Omental fat pad (tissue), 4 donors: ENCODE measurements around a stretch of chr6.

GRCh38 chr6:169620380-169620647, 81.5 kb downstream of the WDR27 start:
- PRO-cap: no peak
- RAMPAGE, long total RNA, 4 experiments: no peak in any of the 4 experiments

DNA sequence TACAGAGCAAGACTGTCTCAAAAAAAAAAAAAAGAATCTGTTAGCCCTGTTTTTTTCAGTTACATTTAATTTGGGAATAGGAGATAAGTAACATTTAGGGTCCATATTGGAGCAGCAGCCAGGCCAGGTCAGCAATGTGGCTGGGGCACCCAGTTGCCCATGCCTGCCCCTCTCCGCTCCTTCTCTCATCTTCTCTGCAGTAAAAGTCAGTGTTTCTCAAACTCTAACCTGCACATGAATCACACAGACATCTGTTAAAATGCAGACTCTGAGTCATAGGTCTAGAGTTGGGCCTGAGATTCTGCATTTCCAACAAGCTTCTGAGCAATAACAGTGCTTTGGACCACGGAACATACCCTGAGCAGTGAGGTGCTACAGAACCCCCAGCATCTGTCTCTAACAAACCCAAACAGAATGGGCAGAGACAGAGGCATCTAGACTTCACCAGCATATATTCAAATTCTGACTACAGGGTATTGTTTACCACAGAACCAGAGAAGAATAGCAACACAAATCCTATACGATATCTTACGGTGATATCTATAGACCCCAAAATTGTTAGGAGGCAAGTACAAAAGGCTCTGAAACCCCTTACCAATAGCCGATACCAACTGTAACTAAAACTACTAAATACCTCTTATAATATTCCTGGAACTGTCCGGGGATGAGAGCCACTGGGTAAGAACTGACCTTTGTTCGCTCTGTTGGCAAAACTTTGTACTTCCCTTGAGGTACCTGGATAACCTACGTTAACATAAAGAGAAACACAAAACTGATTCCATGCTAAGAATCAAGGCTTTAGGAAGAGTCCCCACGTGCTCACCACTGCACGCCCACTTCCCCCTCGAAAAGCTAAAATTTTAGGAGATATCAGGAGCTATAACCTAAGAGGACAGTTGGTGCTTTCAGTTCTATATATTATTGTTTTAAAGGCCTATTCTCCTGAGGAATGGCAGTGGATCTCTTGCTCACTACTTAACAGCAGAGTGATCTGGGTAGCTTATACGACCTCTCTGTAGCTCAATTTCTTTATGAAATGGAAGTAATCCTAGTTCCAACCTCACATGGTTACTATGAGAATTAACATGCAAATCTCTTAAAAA, 9.8 kb downstream of the PHF10 start:
- PRO-cap: no peak
- RAMPAGE, long total RNA, 4 experiments: no peak in any of the 4 experiments

- PRO-cap: no peak
- RAMPAGE, long total RNA, 4 experiments: no peak in any of the 4 experiments
Measured at GRCh38 chr6:169766919-169767967, 15.8 kb downstream of the ERMARD start.

- PRO-cap: no peak
- RAMPAGE, long total RNA, 4 experiments: no peak in any of the 4 experiments
Measured at GRCh38 chr6:169831615-169832135, 80.3 kb downstream of the ERMARD start.

DNA sequence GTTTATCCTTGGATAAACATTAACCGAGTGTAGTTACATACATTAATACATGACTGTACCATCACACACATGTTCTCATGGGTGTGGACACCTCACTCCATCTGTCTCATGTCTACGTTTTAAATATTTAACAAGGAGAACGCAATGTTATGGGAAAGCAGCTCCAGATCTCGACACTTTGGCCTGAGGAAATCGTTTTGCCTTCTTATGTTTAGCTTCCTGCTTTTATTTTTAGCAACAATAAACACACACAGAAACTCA, 110.7 kb downstream of the ERMARD start:
- PRO-cap: no peak
- RAMPAGE, long total RNA, 4 experiments: no peak in any of the 4 experiments

GRCh38 chr6:170235022-170235531, 55.8 kb downstream of the DLL1 start:
- PRO-cap: no peak
- RAMPAGE, long total RNA, 4 experiments: no peak in any of the 4 experiments

GRCh38 chr6:170286407-170287373, 4.2 kb downstream of the DLL1 start:
- PRO-cap: no peak
- RAMPAGE, long total RNA, 4 experiments: no peak in any of the 4 experiments

GRCh38 chr6:170287499-170288094, 3.3 kb downstream of the DLL1 start:
- PRO-cap: no peak
- RAMPAGE, long total RNA, 4 experiments: no peak in any of the 4 experiments

- PRO-cap: no peak
- RAMPAGE, long total RNA, 4 experiments: no peak in any of the 4 experiments
Measured at GRCh38 chr6:170288137-170288793, 2.6 kb downstream of the DLL1 start.

DNA sequence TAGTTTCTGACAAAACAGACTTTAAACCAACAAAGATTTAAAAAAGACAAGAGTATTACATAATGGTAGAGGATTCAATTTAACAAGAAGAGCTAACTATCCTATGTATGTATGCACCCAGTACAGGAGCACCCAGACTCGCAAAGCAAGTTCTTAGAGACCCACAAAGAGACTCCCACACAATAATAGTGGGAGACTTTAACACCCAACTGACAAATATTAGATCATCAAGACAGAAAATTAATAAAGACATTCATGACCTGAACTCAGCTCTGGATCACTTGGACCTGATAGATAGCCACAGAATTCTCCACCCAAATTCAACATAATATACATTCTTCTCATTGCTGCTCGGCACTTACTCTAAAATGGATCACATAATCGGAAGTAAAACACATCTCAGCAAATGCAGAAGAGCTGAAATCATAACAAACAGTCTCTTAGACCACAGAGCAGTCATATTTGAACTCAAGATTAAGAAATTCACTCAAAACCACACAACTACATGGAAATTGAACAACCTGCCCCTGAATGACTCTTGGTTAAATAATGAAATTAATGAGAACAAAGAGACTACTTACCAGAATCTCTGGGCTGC, 45.7 kb downstream of the FAM120B start:
- PRO-cap: no peak
- RAMPAGE, long total RNA, 4 experiments: no peak in any of the 4 experiments

DNA sequence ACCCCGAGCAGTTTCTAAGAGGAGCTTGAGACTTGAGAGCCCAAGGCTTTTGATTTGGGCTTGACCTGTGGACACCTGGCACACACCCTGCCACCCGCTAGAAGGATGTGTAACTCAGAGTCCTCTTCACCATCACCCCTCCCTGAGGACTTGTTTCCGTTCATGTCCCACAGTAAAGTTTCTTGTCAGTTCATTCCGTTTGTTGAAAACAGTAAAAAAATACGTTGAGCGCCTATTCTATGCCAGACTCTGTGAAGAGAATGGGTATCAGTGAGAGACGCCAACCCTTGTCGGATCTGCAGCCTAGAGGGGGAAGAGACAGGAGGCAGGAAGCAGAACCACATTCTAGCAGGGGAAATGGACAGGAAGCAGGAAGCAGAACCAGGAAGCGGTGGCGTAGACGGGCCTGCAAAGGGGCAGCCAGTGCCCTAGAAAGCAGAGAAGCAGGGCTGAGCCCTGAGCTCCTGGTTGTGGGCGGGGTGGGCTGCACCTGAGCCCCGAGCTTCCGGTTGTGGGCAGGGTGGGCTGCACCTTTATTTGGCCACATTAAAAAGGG, 71.8 kb downstream of the FAM120B start:
- PRO-cap: no peak
- RAMPAGE, long total RNA, 4 experiments: no peak in any of the 4 experiments

DNA sequence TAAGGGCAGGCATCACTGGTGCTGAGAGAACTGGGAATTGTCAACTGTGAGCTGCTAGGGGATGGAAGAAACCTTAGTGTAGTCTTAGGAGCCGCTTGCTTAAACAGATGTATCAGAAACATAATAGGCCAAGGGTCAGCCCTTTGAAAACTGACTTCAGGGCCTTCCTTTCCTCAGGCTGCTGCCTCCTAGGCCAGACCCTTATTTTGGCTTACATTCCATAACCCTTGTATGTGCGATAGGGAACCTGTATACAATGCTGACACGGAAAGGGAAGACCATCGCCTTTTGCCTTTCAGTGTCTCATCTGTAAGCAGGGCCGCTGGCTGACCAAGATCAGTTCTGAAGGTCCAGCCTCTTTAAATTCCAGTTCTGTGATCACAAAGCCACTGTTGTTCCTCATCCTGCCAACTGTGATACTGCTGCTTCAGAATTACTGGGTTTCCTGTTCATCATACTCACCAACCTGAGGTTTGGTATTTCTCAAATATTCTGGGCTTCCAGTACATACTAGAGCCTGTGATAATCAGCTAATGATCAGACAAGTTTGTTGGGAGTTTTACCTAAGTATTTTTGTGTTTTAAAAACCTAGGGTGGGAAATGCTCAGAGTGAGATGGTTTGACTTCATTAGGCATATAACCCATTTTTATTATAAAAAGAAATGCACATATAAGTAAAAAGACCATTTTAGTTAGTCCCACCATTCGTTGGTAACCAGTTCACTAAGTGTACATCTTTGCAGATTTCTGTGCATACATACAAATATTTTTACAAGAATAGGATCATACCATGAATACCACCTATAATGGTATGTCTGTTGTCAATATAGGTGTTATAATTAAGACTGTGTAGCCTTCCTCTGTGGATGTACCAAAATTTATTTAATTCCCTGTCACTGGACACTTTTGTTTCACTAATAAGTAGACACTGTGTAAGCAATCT, 7.7 kb downstream of the PDCD2 start:
- PRO-cap: no peak
- RAMPAGE, long total RNA, 4 experiments: no peak in any of the 4 experiments